Lung (tissue), 4 donors: Measurements from ENCODE around the genes DMBT1, FAM24A, BUB3 and LHPP.

DNA sequence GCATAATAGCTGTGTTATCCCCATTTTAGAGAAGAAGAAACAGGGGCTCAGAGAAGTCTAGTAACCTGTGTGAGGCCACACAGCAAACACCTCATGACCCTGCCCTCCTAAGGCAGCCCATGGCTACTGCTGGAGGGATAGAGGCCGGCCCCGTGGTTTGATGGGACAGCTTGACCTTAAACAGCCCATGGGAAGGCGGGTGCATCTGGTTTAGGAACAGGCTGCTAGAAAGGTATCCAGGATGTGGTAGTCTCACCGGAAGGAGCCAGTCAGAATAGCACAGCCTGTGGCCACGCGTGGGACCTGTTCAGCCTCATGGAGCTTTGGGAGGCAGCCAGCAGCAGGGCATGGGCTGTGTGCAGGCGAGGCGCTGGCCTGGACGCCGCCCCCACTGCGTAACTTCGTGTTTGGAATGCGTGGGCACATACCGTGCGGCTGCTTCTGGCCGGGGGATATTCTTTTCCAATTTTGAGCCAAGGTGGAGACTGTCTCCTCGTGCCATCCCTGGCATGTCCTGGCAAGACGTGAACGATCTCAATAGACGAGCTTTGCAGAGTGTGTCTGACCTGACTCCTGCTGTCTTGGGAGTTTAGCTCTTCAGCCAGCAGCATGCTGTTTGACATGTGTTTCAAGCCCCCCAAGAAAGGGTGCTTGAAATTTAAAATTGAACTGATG is 29.9 kb downstream of the HTRA1 start:
- PRO-cap, result no peak
- RAMPAGE, long total RNA, result no peak
- RRBS, result 50% methylated on average over 1 of the region's 20 CpGs

DNA sequence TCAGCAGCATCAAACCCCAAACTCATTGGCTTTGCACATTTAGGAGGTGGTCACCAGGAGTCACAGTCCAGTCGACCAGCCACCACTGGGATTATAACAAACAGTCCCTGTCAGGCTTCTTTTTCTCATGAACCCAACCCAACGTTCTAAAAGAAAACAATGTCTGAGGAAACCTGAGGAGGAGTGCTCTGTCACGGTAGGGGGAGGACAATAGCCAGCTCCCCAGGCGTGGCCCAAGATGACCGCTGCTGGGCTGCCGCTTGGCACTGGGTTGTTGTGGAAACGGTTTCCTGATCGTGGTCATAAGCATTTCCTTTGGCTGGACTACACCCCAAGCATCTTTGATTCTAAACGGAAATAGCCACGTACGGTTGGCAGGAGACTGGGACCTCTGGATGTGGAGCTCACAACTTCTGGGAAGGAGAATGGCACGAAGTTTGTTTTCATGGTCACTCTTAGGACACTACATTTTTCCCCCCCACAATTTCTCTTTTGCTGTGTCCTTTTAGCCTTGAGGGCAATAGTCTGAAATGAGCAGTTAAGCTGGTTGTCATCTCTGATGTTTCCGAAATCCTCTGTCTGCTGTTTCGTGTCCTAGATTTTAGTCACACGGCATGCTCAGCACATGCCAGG is 30.3 kb upstream of the DMBT1 start:
- PRO-cap, result no peak
- RAMPAGE, long total RNA, result no peak
- RRBS, result no CpG with 5 or more reads among the region's 15 CpGs

- PRO-cap, result no peak
- RAMPAGE, long total RNA, result no peak
- RRBS, result no CpG with 5 or more reads among the region's 1 CpG
Measured at GRCh38 chr10:122560676-122560875, at the start of gene DMBT1. TSS of gene DMBT1 (plus strand) at chr10:122560754.

DNA sequence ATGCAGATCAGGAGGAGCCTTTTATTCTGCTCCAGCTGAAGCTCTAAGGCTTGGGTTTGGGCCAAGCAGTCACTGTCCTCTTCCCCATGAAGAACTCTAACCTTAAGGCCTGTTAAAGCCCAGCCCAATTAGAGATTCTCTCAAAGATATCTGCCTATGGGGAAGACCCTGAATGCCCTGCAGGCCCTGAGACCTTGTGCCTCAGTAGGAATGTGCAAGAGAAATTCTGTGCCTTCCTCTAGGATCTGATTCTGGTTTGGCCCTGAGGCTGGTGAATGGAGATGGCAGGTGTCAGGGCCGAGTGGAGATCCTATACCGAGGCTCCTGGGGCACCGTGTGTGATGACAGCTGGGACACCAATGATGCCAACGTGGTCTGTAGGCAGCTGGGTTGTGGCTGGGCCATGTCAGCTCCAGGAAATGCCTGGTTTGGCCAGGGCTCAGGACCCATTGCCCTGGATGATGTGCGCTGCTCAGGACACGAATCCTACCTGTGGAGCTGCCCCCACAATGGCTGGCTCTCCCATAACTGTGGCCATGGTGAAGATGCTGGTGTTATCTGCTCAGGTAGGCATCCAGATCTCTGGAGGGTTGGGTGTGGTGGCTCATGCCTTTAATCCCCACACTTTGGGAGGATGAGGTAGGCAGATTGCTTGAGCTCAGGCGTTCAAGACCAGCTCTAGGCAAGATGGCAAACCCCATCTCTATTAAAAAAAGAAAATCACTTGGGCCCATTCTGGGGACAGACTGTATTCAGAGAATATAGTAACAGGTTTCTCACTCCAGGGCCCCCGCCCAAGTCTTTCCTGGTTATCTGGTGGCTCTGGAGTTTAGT is 15.8 kb downstream of the DMBT1 start:
- PRO-cap, result no peak
- RAMPAGE, long total RNA, result no peak
- RRBS, result no CpG with 5 or more reads among the region's 8 CpGs

DNA sequence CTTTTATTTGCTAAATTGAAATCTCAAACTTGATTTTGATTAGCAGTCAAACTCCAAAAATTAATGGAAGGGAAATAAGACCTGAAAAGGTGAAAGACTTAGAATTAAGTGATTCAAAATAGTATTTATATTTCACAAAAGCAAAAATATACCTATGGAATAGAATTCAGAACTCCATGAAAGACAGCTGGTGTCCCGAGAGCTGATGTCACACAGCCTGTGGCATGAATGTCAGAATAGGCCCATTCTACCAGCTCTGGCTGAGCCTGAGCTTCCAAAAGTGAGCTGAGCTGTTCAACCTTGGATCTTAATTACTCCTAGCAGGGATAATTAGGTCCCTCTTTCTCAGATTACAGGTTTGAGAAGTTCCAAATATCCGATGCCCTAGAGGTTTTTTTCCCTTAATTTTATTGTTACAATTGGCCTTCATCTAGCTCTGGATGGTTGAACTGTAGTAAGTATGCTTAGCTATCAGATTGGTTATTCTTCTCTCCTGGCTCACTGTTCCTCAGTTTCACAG is at the start of gene FAM24A:
Gene FAM24A, plus strand, starts transcription at position 245 of the 520 bp plus-strand sequence.
- PRO-cap, result no peak
- RAMPAGE, long total RNA, result no peak
- RRBS, result no CpG with 5 or more reads among the region's 2 CpGs

DNA sequence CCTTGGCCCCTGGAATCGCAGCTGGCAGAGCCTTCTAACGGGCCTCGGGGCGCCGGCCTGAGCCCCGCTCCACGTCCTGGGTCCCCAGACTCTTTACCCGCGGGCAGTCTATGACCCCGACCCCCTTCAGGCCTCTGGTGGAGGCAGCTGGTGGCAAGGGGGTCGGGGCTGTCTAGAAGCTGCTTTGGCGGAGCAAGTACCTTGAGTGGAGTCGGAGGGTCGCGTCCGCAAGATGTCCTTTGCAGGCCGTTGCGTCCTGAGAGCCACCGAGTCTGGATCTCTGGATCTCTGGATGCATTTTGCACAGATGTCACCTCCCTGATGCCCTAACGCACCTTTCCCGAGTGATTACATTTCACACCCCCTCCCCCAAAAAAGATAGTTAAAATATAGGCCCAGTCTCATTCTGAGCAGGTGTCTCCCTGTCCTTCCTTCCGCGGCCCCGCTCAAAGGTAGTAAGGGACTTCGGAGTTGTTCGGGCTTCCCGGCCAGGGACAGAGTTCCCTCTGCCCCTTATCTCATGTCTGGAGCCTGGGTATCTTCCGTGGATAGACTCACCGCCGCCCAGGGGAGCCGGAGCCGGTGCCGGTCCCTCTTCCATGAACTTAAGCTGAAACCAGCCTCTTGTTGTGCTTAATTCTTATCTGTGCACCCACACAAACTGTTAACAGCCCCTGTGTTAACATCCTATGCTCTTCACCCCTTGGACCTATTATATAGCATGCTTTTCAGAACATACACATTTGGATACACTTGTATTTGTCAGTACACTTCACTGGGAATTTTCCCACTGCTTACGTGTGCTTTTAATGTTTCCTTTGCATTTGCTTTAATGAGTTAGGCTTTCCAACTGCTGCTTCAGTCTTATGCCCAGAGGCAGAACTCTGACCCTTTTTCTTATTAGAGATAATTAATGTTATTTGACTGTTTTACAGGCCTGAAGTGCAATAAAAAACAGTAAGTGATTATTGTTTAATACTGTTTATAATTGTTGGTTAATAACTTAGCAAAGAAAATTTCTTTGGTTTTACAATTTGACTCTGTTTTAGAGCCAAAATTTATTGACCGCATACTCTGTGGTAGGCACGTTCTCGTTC is 655 bp downstream of the ACADSB start:
- PRO-cap, result no peak
- RAMPAGE, long total RNA, result no peak
- RRBS, result 2% methylated on average over 5 of the region's 37 CpGs

- PRO-cap, result no peak
- RAMPAGE, long total RNA, result no peak
- RRBS, result no CpG with 5 or more reads among the region's 12 CpGs
Measured at GRCh38 chr10:123011847-123012587, 3.2 kb downstream of the ACADSB start.

GRCh38 chr10:123020064-123020839 is 11.4 kb downstream of the ACADSB start:
- PRO-cap, result no peak
- RAMPAGE, long total RNA, result no peak
- RRBS, result no CpG with 5 or more reads among the region's 2 CpGs

DNA sequence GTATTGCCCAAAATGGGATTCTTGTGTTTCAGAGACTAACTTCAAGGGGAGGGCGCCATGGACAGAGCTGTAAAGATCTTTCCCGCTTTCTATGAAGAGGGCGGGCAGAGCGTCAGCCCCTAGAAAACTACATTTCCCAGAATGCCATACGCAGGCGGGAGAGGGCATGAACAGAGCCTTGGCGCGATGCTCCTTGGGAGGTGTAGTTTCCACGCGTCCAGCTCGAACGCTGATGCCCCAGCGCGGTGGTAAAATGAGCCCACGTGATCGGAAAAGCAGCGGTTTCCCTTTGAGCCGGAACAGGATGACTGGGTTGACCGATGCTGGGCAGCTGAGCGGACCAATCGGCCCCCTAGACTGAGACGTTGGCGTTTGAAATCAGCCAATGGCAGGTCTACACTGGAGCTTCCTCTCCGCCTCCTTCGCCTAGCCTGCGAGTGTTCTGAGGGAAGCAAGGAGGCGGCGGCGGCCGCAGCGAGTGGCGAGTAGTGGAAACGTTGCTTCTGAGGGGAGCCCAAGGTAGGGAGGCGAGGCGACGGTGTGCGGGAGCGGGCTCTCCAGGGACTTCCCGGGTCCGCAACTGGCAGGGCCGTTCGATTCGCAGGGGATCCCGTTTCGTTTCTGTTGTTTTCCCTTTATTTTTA is at the start of gene BUB3:
Gene BUB3, plus strand, starts transcription at position 436 of the 644 bp plus-strand sequence.
- PRO-cap, result unidirectional peak, plus-strand start at position 436 of the sequence
- RAMPAGE, long total RNA, result start-site peak on the plus strand centred at position 434 of the sequence, 14 bp wide, 349 and 401 reads in 2 replicates
- RRBS, result under 1% methylated on average over 5 of the region's 45 CpGs

DNA sequence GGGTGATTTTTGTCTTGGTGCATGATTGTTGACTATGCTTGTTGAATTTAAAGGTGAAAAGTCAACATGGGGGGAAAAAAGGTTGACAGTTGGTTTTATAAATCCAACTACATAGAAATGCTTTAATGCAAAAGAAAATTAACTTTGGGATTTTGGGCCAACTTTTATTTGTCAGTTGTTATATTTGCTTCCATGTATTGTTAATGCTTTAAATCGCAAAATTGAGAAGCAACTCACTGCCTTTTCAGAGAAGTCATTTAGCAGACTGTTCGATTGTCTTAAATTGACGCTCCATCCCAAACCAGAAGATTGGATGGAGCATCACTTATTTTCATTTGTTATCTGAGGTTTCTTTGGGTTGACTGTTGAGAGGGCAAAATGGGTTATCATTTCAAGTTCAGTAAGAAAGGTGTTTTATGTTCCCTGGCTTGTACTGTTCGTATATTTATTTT is 3.7 kb downstream of the BUB3 start:
- PRO-cap, result no peak
- RAMPAGE, long total RNA, result no peak
- RRBS, result no CpG with 5 or more reads among the region's 4 CpGs

DNA sequence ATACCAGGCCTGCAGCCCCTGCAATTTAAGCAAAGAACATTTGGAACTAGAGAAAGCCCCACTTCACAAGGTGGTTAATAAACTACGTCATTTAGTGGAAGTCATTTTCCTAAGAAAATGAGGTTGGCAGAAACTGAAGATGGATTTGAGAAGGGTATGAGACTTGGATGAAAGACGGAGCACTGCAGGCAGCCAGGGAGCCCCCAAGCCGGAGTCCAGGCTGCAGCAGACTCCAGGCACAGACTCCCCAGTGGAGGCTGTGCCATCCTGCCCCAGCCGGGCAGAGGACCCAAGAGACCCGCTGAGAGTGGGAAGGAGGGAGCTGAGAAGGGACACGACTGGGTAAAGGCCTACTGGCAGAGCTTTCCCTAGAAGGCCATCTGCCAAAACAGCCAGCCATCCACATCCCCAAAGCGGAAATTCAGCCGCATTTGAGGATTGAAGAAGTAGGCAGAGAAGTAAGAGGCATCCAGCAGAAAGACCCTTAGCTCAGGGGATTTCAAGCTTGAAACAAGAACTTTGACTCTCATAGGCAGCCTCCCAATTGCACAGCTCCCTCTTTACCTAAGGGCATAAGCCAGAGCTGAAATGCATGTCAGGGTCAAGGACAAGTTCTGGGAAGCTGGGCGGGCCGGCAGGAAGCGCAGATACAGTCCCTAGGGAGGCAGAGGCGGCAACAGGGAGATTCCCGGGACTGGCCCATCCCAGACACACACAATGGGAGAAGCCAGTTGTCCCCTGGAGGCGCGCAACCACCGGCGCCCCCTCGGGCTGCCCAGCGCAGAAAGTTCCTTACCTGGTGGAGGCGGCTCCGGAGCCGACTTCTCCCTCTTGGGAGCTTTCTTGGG is 823 bp downstream of the CPXM2 start:
- PRO-cap, result no peak
- RAMPAGE, long total RNA, result no peak
- RRBS, result 13% methylated on average over 15 of the region's 22 CpGs

GRCh38 chr10:123930083-123930724 is 38.6 kb upstream of the CPXM2 start:
- PRO-cap, result no peak
- RAMPAGE, long total RNA, result no peak
- RRBS, result no CpG with 5 or more reads among the region's 7 CpGs

DNA sequence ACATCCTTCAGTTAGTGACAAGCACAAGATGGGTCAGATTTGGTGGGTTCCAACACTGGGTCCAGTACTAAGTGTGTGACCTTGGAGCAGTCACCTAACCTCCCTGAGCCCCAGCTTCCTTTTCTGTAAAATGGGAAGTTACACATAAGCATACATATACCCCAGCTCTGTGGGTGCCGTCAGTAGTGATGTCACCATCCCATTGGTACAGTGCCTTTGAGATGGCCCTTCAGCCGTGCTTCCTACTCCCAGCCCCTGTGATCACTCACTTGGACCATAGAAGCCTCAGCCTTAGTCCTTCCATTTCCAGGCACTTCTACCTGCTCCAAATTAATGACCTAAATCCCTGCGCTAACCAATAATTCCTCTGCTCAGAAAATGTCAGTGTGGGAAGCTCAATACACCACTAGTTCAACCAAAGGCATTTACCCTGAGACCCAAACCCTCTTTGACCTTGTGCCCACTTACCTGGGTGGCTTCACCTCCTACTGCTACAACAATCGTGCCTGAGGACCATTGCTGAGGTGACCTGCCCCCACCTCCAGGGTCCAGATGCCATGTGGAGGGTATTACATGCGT is 95.4 kb downstream of the CHST15 start:
- PRO-cap, result no peak
- RAMPAGE, long total RNA, result no peak
- RRBS, result no CpG with 5 or more reads among the region's 5 CpGs

DNA sequence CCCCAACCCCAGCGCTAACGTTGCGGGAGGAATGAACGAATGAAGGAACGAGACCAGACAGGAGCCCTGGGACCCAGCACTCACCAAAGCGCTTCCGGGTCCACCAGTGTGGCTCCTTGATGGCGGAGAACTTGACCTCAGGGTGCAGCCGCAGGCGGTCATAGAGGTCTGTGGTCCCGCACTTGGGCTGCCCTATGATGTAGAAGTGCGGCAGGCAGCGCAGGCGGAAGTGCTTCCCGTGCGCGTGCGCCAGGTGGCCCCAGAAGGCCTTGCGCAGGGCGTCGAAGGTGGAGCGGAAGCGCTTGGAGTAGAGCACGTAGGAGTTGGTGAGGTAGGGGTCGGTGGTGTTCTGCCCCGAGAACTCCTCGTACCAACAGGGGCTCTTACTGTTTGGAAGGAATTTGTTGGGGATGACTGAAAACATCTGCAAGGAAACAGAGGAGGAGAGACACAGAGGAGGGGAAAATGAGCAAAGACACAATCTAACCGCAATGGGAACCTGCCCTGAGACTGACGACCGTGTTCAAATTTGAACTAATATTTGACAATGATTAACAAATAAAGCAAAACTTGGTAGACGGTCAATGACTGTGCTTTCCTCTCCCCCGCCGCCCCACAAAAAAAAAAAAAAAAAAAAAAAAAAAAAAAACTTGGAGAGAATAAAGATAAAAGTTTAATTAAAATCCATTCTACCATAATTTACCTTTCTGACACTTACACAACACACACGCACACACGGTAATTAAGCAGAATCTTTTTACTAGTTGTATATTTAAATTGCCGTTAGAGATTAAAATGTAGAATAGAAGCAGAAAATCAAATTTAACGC is 48.7 kb downstream of the CHST15 start:
- PRO-cap, result no peak
- RAMPAGE, long total RNA, result no peak
- RRBS, result no CpG with 5 or more reads among the region's 37 CpGs

- PRO-cap, result no peak
- RAMPAGE, long total RNA, result no peak
- RRBS, result no CpG with 5 or more reads among the region's 12 CpGs
Measured at GRCh38 chr10:124074468-124075087, 18.8 kb downstream of the CHST15 start.

DNA sequence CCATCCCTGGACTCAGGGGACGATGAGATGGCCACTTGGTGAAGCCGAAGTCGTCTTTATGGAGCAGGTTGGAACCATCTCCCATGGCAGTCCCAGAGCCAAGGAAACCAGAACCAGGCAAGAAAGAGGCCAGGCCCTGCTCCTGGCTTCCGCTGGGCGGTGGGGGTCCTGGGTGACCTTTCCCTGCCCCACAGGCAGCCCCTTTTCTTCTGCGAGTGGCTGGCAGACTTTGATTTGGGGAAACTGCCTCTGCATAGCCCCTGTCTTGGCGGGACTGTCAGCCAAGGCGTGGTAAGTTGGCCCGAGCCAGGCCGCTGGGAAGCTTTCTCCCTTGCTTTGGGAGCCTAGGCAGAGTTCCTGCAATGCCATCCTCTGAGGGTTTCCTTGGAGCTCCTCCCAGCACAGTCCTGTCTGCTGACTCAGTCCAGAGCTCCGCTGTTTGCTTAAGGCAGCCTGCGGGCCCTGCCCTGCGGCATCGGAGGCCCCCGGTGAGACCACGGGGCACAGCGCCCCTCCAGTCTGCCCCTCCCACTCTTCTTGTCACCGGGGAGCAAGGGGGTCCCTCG is 58.6 kb upstream of the CHST15 start:
- PRO-cap, result no peak
- RAMPAGE, long total RNA, result no peak
- RRBS, result no CpG with 5 or more reads among the region's 19 CpGs

- PRO-cap, result no peak
- RAMPAGE, long total RNA, result no peak
- RRBS, result no CpG with 5 or more reads among the region's 9 CpGs
Measured at GRCh38 chr10:124290303-124290845, 128.3 kb downstream of the OAT start.

DNA sequence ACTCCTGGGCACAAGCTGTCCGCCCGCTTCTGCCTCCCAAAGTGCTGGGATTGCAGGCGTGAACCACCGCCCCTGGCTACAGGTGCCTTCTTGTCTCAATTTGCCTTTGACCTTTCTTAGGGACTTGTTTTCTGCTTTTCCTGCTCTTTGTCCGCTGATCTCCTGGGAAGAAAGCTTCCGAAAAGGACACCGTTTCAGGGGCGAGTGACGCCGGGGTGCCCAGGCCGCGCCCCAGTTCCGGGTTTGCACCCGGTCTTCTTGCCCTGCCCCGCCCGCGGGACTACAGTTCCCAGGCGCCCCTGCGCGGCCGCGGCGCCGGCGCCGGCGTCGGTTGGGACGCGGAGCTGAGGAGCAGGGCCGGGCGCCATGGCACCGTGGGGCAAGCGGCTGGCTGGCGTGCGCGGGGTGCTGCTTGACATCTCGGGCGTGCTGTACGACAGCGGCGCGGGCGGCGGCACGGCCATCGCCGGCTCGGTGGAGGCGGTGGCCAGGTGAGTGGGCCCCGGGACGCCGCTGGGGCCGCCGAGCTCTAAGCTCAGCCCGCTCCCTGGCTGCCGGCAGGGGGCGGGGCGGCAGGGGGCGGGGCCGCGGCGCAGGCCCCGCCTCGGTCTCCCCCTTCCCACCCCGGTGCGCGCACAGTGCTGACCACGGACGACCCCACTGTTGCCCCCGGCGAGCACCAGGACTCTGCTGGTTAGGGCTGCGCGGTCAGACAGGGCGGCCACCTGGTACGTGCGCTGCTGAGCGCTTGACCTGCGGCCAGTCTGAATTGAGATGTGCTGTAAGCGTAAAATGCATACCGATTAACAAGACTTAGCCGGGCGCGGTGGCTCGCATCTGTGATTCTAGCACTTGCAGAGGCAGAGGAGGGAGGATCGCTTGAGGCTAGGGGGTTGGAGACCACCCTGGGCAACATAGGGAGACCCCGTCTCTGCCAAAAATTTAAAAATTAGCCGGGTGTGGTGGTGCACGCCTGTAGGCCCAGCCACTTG is at the start of gene LHPP:
Gene LHPP, plus strand, starts transcription at position 327 of the 992 bp plus-strand sequence.
- PRO-cap, result bidirectional peak, plus-strand start at position 339 of the sequence, minus-strand start at position 247 of the sequence
- RAMPAGE, long total RNA, result no peak
- RRBS, result 1% methylated on average over 46 of the region's 89 CpGs

DNA sequence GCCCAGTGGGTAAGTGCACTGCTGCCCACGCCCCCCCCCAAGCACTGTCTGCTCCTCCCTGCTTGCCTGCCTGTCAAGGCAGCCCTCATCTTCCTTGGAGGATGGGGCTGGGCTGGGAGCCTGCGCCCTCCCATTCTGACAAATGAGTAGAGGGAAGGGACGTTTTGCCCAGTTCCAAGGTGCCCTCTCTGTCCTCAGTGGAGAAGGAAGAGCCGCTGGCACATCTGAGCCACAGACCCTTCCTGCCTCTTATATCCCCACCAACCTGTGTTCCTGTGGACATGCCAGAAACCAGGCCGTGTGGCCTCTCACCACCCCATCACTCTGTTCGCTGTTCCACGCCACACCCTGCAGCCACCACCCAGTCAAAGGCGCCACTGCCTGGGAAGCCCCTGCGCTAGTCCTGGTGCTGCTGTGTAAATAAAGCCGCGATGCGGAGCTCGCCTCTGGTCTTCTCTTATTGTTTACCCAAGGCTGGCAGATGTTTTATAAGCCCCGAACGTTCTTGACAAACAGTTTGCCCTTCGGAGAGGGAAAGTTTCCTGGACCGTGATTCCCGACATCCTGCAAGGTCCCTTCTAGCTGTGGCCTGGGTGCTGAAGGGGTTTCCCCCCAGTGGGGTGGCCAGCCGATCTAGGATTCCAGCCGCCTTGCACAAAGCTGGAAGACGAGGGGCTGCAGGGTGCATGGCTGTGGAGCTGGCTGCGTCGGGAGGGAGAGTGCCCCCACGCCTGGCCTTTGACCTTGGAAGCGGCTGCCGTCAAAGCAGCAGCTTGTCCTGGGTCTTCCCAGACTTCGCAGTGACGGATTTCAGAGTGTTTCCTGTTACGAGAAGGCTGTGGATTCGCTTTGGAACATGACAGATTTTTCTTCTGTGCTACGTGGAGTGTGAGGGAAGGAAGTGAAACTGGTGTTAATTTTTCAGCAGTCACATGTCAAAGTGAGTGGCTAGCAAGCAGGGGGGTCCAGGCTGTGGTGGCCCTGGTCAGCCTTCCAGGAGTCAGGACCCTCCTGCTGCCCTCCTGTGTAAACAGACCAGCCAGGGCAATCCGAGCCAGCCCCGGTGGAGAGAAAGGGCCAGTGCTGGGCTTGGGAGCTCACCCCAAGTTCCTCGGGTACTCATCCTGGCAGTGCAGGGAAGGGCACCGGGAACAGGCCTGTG is 61.5 kb downstream of the LHPP start:
- PRO-cap, result no peak
- RAMPAGE, long total RNA, result no peak
- RRBS, result 33% methylated on average over 3 of the region's 35 CpGs

DNA sequence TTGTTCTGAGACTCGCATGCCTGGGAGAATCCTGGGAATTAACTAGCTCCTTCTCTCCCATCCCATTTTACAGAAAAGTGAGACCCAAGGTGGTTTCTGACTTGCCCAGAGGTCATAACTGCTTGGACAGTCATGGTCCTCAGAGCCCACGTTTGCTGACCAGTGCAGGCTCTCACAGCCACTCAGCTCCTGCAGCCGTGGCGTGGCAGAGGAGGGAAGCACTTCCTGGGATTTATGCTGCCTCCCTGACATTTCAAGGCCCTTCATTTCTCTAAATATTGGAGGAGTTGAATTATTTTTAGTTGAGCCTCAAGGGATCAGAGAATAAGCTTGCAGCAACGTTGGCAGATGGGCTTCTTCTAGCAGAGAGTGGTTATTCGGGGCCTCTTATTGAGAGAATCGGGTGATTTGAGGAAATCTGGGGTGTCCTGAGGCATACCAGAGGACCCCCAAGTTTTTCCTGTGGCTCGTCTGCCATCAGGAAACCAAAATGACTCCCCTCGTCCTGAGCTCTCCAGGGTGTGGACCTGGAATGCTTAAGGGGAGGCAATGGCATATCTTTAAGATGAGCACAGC is 77.1 kb downstream of the LHPP start:
- PRO-cap, result no peak
- RAMPAGE, long total RNA, result no peak
- RRBS, result no CpG with 5 or more reads among the region's 9 CpGs